H9 (cell line): ENCODE measurements around a stretch of chr18.

DNA sequence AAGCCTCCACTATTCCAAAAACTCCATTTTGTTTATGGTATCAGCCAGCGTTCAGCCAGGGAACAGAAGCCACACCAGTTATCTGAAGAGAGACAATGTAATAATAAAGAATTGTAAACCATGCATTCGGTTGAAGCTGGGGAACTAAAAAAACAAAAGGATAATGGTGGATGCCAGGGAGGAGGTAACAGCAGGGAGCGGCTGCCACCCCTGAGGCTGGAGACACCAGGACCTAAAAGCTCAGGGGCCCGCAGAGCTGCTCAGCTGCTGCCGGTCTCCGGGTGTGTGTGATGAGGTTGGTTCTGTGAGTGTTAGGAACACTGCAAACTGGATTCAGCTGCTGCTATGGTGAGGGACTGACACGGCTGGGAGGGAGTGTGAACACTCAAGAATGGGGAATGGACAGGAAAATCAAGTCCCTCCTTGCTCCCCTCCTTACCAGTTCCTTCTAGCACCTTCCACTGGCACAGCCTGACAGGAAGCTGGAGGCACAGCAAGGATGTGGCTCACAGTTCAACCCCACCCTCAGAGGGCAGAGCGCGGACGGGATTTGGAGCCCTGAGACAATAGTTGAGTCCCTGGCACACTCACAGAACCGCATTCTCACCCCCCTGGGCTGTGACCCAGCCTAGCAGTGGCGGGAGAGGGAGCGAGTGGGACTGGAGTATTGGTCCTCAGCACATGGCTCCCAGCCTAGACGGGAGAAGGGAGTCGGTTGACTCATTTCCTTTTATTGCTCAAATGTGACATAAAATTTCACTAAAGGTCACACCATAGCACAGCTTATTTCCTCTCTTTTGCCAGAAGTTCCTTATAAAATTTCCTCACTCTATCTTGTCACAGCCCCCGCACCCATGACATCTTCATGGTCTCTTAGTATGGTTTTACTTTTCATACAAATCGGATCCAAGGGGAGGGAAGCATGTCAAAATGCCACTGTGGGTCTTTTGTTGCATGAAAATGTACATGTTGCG is 42.5 kb downstream of the LRRC30 start:
- PRO-cap = no peak

DNA sequence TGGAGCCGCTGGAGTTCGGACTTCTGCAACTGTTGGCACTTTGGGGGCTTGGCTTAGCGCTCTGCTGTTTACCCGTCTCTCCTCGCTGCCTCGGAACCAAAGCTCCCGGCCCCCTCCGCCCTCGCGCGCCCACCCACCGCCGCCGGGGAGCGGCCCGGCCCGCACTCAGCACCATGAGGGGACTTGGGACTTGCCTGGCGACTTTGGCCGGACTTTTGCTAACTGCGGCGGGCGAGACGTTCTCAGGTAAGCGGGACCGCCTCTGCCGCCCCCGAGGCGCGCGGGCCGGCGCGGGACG is 479 bp downstream of the PTPRM start:
- PRO-cap = no peak

GRCh38 chr18:7748951-7749307 is 181.8 kb downstream of the PTPRM start:
- PRO-cap = no peak

DNA sequence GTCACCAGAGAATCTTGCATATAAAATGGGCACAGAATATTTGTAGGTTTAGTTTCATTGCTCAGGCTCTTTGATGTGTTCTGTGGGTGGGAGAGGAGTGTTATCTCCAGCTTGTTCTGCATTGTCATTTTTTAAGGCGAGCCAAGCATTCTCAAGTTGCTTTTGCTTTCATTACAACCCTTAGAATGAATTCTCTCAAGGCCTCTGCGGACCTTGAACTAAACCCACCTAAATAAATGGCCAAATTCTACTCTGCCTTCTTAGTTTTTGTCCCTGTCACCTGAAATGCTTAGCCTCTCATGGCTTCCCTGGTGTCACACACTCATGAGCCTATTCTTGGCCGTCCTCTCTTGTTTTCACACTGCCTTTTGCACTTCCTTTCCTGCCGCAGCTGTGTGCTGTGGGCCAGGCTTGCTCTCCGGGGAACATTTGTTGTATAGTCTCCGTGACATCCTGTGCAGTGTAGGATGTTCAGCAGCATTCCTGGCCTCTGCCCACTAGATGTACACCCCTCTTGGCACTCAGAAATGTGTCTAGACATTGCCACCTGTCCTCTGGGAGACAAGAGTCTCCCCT is 255.5 kb downstream of the PTPRM start:
- PRO-cap = no peak

GRCh38 chr18:7824787-7825386 is 257.8 kb downstream of the PTPRM start:
- PRO-cap = no peak

DNA sequence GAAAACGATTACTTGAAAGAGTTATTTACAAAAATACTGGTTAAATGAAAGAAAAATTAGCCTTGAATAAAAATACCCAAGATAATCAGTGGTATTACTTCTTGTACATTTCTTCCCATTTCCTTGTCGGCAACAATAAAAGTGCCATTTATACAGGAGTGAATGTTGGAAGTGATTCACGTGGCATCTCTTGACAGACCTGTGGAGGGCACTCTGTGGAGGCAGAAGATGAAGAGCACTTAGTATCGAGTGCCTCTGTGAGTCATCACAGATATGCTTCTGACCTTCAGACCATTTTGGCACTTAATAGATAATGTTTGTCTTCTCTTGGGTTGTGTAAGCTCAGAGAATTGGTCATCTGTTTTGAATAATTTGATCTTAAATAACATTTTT is 305.4 kb downstream of the PTPRM start:
- PRO-cap = no peak

- PRO-cap = no peak
Measured at GRCh38 chr18:7949159-7949573, 382.1 kb downstream of the PTPRM start.

GRCh38 chr18:7950549-7951103 is 383.5 kb downstream of the PTPRM start:
- PRO-cap = no peak

GRCh38 chr18:8139013-8139796 is 470.0 kb upstream of the RAB12 start:
- PRO-cap = no peak

DNA sequence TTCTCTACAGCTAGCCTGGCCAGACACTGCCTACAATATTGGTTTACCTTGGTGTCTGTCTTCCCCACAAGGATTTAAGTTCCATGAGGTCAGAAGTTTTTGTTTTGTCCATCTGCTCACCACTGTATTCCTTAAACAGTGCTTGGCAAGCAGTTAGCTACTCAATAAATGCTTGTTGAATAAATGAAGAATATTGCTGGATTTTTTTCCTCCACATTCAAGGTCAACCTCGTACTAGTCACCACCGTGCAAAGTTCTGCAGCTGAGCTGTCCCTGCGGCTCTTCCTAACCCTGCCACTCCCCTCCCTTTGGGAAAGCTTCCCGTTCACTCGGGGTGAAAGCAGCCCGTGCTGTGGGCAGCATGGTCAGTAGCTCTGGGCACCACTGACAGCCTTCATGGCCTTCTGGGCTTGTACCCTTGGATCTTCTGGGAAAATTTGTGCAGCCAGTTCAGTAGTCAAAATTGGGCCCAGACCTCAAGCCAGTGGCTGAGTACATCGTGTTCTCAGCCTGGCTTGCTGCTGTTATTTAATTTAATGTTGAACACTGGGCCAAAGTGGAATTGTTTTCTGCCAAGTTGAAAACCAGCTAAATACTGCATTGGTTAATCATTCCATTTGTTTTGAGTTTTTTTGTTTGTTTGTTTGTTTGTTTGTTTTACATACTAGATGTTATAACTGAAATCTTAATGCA is 469.3 kb upstream of the RAB12 start:
- PRO-cap = no peak

DNA sequence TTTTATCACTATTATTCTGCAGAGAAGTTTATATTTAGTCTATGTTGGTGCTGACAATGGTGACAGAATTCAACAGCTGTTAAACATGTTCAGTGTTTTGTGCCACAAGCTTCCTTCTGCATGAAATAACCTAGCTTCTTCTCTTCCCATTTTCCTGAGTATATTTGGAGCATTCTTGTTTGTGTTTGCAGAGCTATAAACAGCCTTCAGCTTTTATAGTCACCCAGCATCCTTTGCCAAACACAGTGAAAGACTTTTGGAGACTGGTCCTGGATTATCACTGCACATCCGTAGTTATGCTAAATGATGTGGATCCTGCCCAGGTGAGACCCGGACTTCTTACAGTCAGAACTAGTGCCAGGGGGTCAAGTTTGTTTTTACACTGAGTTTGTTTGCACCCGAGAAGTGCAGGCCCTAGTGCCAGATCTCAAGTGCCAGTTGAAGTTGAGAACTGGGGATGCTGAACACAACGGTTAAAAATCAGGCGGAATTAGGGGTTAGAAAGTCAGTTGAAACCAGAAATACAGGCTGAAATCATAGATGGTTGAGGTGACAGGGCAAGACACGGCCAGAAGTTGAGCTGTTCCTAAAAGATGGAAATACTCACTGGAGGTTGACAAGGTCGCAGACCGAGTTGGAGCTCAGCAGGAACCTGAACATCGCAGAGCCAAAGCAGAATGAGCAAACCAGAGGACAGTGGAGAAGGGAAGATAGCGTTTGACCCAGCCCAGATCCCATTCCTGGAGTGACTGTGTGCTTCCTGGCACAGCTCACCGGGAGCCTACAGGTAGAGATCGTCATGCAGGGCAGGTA is 228.9 kb upstream of the RAB12 start:
- PRO-cap = no peak

DNA sequence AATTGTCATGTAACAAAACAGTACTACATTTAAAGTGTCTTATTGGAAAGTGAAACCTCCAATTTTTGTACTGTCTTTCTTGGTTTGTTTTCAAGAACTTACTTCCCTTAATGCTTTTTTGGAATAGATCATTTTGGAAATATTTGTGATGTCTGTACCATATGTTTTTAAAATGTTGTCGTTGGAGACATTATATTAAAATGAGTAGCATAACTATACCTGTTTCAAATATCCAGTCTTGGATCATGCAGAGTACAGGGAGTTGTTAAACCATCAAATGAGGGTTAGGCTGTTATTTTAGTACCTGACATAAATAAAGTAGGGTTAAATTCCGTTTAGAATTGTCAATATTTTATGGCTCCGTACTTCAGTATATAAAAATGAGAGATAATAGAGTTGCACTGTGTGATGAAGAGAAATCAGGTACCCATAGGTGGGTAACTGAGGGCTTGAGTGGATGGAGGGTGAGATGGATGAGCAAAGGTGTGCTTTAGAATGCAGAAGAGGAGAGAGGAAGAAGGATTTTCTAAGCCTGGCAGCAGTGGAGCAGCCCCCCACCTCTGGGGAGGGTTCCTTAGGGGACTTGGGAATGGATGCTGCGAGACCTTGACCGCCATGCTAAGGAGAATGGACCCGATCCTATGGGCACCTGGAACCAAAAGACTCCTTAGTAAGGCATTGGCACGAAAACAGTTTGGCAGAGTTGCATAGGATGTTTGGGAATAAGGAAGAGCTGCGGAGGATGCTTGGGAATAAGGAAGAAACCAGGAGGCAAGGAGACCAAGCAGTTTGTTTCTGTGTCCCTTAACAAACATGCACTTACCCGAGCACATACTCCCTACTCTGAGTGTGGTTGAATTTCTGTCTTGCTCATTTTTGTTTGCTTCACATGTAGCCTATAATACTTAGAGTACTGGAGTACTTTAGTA is 2.0 kb downstream of the RAB12 start:
- PRO-cap = no peak

DNA sequence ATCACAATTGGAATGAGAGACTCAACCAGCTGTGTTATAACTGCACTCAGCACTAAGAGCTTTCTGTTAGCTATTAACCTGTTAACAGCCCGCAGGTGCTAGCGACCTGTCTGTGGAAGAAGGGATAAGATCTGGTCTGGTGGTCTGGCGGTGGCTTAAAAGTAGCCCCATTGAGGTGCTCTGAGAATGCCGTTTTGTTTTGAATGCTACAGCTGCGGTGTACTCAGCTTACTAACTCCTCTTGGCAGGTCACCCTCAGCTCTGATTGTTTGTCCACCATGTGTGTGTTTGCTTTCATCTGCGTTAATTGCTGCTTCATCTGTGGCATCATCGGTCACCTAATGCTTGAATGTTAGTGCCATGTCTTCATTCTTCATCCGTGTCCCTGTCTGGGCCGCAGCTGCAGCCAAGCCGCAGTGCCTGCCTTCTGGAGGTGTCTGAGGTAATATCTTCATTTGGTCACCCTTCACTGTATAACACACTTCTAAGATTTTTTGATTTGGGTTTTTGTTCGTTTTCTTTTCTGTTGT is 16.4 kb downstream of the RAB12 start:
- PRO-cap = no peak

DNA sequence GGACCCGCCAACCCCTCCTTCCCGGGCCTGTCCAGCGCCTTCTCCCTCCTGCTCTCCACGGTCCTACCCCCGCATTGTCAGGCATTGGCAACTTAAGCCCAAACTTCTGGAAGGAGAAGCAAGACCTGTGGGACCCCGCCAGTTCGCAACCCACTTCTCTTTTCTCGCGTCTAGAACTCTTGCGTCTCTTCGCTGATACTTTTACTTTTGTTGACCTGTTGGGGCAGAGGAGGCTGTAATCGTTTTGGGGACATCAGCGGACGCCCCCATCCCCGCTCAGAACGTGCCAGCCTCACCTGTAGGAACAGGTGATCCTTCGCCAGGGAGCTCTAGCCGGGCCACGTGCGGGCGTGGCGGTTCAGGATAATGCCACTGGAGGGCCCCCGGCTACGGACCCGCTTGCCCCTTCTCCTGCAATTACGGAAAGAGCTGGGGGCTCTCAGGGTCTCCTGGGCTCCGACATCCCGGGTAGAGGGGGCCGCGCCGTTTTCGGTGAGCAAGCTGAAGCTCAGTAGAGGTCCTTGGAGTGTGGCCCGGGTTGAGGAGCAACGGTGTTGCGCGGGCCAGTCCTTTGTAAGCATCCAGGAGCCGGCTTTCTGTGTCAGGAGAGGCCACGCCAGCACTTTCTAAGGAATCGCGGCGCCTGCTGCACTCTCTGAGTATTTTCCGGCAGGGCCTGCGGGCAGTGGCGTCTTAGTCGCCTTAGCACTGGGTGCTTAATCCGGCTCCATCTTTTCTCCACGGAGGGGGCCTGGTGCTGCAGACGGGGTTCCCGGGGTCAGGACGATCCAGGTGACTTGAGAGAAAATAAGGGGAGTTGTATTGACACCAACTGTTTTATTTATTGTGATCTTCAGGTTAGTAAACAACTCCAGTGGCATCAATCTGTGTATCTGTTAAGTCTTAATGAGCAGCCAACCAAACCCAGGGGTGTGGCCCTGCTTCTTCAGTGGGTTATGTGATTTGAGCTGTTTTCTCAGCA is 1.7 kb downstream of the MTCL1 start:
- PRO-cap = bidirectional peak, plus-strand start at position 658 of the sequence, minus-strand start at position 600 of the sequence

- PRO-cap = no peak
Measured at GRCh38 chr18:8720211-8721104, 15.1 kb downstream of the MTCL1 start.

- PRO-cap = no peak
Measured at GRCh38 chr18:8913733-8914553, 188.6 kb upstream of the NDUFV2 start.

GRCh38 chr18:9118311-9118875 is 15.9 kb downstream of the NDUFV2 start:
- PRO-cap = no peak

GRCh38 chr18:9191078-9191375 is 54.4 kb downstream of the ANKRD12 start:
- PRO-cap = no peak

GRCh38 chr18:9400008-9400508 is 65.5 kb downstream of the TWSG1 start:
- PRO-cap = no peak

- PRO-cap = no peak
Measured at GRCh38 chr18:9404374-9405689, 70.3 kb downstream of the TWSG1 start.